Renal cortical epithelial cell (primary cell): Measurements from ENCODE around the genes BRD8, CDC23 and GFRA3.

- RRBS = no CpG with 5 or more reads among the region's 12 CpGs
Measured at GRCh38 chr5:135269653-135270212, 129.3 kb downstream of the MACROH2A1 start.

DNA sequence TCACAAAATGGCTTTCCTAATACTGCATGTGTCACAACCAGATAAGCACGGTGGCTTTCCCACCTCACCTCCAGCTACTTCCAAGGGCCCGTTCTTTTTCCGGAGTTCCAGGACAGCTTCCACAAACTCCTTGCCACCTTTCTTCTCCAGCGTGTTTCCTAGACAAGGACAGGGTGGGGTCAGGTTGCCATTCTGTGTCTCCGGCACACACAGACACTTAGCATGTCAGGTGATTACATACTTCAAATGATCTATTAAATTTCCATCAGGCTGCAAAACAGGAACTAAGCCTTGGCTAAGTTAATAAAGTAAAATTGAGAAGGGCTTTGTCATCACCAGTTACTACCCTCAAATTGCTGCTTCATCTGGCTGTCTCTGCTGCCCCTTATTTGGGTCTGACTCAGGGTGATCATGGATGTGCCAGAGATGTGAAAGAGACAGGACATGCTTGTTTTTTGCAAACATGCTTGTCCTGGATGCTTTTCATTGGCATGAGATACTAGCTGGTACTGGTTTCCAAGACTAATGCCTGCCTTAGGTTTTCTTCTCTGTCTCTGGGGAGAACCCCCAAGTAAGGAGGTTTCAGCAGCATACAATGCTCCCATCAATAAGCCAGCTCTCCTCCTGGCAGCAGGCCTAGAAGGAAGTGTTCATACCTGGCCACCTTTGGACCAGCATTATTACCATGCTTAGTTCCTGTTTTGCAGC lies 53.0 kb downstream of the MACROH2A1 start:
- RRBS = 97% methylated on average over 2 of the region's 5 CpGs

DNA sequence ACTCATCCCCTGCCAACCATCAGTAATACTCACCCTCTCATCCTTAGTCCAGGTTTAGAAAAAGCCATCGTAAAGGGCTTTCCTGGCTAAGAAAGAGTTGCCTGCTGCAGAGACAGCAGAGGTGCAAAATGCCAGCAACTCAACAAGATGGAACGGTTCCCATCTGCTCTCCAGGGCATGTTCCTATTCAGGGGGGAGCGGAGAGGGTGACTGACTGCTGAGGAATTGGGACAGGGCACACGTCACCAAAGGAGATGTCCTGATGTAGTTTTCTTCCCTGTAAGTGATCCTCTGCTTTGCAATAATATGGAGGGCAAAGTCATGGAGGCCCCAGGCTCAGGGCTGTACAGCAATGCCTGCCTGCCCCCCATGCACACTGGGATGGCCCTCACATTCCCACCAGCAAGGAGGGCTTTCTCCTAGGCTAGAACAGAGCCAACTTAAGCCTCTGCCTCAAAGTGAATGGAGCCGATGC lies 24.9 kb downstream of the MACROH2A1 start:
- RRBS = no CpG with 5 or more reads among the region's 5 CpGs

GRCh38 chr5:135380188-135380823 lies 18.7 kb downstream of the MACROH2A1 start:
- RRBS = no CpG with 5 or more reads among the region's 9 CpGs

GRCh38 chr5:135386970-135387353 lies 12.1 kb downstream of the MACROH2A1 start:
- RRBS = no CpG with 5 or more reads among the region's 1 CpG

DNA sequence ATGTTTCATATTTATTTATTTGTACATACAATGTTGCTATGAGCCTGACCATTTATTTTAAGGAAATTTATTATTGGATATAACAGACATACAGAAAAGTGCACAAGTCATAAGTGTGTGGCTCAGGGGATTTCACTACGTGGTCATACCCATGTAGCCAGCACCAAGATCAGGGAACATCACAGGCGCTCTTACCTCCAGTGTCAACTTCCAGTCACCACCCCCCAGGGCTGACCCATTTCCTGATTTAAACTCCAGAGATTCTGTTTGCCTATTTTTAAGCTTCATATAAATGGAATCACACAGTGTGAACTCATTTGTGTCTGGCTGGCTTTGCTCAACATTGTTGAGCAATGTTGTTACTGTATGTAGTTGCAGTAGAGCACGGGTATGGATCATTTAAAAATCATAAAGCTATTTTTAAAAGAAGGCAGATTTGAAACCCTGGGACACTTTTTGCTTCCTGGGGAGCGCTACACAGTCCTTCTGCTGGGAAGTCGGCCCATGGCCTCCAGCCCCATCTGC lies 13.6 kb downstream of the DCANP1 start:
- RRBS = no CpG with 5 or more reads among the region's 5 CpGs

GRCh38 chr5:136033684-136034089 lies 4.9 kb downstream of the TGFBI start:
- RRBS = no CpG with 5 or more reads among the region's 7 CpGs

GRCh38 chr5:136049085-136049793 lies 20.5 kb downstream of the TGFBI start:
- RRBS = no CpG with 5 or more reads among the region's 11 CpGs

DNA sequence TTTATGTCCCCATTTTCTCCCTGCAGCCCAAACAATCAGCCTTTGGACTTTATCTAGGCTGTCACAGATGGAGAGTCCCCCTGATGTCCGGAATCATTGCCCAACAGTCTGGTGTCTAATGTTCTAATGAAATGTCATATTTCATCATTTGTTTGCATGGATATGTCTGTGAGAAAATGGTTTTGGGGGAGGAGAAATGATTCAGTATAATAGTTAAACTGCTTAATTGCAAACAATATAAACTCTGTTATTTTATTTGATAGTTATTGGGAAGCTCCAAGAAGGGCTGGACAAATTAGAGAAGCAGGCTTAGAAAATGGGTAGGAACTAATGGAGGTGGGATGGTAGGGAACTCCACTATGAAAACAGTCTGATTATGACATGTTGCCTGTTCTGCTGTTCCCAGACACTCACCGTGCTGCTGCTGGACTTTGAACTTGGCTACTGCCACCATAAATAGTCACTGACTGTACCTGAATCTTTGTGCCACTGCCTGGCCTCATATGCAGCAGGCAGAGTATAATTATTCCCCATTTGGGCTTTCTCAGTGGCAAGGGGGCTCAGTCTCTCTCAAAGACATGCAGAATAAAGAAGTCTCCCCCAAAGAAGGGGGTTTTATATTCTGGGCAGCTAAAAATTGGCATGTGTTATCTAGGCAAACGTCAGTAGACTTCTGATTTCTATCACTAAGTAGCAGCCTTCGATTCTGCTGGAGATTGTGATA lies 38.2 kb upstream of the SMAD5 start:
- RRBS = no CpG with 5 or more reads among the region's 4 CpGs

GRCh38 chr5:137391525-137392410 lies 107.4 kb downstream of the SPOCK1 start:
- RRBS = no CpG with 5 or more reads among the region's 7 CpGs

DNA sequence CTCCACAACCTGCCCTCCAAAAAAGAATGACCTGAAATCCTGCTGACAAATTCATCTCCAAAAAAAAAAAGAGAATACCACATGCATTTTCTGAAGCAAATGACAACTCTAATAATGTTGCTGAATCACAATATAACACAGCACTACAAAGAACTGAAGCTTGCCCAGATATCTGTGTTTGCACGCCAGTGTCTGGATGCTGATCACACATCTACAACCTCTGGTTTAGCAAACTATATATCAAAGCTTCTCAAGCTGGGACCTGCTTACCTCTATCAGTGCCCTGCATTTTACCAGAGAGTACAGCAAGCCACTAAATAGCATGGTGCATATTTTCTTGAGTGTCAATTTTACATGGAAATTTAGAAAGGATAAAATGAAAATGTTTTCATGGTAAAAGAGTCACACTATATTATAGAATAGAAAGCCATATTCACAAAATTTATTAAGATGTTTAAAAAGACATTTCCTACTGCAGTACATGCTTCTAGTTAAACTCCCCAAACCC lies 73.7 kb downstream of the SPOCK1 start:
- RRBS = no CpG with 5 or more reads among the region's 1 CpG

GRCh38 chr5:137618947-137620086 lies 116.6 kb downstream of the KLHL3 start:
- RRBS = no CpG with 5 or more reads among the region's 17 CpGs

- RRBS = no CpG with 5 or more reads among the region's 3 CpGs
Measured at GRCh38 chr5:137621924-137622165, 114.0 kb downstream of the KLHL3 start.

- RRBS = no CpG with 5 or more reads among the region's 18 CpGs
Measured at GRCh38 chr5:137752561-137753297, 1.4 kb downstream of the HNRNPA0 start.

DNA sequence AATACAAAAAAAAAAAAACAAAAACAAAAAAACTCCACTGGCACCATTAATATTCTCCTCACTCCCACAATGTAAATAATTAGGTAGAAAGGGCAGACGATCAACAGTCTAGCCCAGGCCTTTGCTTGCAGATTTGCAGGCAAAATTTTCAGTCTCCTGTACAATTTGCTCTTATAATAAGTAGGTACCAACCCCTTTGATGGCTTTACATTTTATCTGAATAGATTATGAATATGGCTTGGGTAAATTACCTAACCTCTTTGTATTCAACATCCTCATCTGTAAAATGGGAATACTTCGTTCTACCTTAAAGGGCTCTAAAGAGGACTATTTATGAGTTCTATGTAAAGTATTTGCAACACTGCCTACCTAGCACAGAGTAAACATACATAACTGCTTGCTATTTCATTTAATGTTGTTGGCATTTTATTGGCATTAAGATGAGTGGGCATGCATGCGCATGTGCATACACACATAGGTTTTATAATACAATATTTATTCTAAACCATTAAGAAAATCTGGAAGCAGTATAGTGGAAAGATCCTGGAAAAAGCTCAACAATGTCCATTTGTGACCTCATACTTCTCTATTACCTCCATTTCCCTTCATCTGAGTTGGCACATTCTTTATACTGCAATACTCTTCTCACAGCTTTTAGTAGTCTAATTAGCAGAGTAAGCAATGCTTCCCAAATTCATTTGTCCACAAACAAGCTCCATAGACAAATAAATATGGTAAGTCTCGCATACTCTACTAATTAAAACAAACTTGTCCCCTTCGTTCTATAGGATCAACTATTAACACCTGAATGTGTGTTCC lies 57.3 kb downstream of the PKD2L2 start:
- RRBS = no CpG with 5 or more reads among the region's 5 CpGs

DNA sequence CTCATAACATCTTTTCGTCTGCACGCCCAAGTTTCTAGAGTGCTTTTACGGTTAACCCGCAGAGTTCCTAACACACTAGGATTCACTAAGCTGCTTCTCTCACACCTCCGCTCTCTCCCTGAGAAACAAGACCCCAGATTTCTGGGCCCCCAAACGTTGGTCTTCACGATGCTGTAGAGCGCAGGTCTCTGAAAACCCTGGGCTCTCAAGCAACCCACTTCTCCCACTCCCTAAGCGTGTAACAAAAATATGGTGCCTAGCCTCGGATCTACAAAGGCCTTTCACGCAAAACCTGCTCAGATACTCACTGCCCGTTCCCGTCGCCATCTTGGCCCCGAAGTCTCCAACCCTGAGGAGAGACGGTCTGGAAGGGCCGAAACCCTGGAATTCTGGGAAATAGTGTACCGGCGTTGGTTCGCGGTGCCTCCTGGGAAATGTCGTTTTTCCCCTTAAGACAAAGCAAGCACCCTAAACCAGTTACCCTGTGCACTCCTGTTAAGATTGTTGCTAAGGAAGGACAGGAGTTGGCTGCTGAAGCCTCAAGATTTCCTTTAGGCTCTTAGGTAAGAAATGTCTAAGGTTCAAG lies at the start of gene BRD8:
TSS of gene BRD8 (minus strand) at position 343 of the 586 bp plus-strand sequence.
- RRBS = no CpG with 5 or more reads among the region's 22 CpGs

GRCh38 chr5:138212912-138213917 lies at the start of gene CDC23:
CDC23 (minus strand) TSS chr5:138213323.
- RRBS = 7% methylated on average over 2 of the region's 38 CpGs

DNA sequence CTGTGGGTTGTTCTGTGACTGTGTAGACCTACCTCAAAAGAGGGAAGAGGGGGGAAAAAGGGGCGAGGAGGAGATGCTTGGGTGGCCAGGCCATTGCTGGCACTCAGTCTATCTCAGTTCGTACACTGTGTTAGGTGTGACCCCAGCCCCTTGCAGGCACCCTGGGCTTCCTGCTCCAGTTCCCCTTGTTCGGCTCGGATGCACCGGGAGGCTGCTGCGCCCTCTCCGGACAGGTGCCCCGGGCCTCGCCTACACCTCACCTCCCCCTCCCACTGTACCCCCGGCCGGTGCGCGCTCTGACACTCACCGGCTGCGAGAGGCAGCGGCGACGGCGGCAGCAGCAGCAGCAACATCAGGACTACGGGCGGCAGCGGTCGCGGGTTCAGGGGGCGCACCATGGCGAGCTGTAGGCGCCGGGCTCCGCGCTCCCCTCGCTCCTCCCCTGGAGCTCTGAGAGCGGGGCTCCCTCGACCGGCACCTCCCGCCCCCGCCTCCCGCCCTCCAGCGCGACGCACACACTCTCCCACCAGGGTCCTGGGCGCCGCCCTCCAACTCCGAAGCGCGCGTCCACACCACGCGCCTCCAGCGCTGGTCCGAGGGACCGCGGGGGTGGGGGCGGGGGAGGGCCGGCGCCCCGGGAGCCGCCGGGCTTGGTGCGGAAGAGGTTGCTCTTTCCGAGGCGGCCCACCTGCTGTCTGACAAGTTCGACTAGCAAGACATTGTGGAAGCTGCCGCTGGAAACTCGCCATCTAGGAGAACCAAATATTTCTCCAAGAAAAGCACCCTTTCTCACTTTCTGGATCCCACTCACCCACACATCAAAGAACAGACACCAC lies at the start of gene GFRA3:
TSS of gene GFRA3 (minus strand) at position 595 of the 836 bp plus-strand sequence.
- RRBS = 2% methylated on average over 7 of the region's 64 CpGs

- RRBS = no CpG with 5 or more reads among the region's 5 CpGs
Measured at GRCh38 chr5:138390730-138391410, 38.4 kb downstream of the KDM3B start.

DNA sequence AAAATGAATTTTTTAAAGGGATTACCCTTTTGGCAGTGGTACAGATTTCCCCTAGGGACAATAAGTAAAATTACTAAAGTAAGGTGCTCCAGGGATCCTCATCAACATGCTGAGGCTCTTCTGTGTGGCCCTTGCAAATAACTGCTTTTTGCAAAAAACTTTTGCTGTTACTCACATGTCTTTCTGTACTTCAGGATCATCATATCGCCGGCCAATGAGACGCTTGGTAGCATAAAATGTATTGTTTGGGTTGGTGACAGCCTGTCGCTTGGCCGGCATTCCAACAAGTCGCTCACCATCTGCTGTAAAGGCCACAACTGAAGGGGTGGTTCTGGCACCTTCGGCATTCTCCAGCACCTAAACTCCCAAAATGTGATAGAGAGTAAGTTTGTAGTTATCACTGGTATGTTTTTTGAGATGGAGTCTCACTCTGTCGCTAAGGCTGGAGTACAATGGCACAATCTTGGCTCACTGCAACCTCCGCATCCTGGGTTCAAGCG lies 4.4 kb downstream of the HSPA9 start:
- RRBS = no CpG with 5 or more reads among the region's 10 CpGs